Endodermal cell (in vitro differentiated cells): ENCODE measurements around a stretch of chr10.

- PRO-cap, result no peak
Measured at GRCh38 chr10:3293674-3294574, 121.3 kb upstream of the PITRM1 start.

DNA sequence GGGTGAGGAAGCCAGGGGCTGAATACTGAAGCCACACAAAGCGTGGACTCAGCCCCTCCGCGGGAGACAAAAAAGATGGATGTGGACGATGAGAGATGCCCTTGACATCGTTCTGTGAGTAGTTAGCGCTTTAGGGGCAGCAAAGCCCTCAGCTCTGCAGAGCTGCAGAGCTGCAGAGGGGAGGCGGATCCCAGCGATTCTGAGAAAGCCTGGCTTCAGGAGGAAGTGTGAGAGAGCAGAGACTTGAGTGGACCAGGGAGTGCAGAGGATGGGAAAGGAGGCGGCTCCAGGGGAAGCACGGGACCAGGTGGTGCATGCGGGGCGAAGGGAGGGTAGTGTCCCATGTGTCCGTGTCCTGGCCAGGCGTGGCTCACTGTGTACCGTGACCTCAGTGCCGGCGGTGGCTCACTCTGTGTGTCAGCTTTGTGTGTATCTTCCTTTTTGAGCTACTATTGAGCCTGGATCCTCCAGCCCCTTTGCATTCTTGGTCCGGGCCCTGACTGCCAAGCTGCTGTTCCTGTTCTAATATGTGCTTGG lies 250.8 kb upstream of the PITRM1 start:
- PRO-cap, result no peak

- PRO-cap, result no peak
Measured at GRCh38 chr10:3471489-3471917, 298.9 kb upstream of the PITRM1 start.

DNA sequence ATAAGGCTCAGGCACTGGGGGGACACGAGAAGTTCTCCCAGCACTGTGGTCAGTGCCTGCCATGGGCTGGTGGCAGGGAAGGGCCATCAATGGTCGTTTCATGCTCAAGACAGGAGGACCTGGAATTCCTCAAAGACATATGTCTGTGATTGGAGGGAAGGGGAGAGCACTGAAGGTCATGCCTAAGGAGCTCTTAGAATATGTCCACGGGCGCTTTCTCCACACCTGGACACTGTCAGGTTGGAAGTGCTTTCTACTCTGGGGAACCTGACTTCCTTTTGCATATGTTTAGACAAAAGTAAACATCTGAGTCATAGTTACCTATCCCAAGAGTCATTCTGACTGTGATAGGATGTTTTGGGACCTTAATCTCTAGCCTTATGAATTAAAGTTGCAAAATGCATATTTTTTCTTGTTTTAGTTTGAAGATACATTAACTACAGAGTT lies 251.8 kb downstream of the KLF6 start:
- PRO-cap, result no peak

- PRO-cap, result no peak
Measured at GRCh38 chr10:3754809-3755460, 30.1 kb downstream of the KLF6 start.

DNA sequence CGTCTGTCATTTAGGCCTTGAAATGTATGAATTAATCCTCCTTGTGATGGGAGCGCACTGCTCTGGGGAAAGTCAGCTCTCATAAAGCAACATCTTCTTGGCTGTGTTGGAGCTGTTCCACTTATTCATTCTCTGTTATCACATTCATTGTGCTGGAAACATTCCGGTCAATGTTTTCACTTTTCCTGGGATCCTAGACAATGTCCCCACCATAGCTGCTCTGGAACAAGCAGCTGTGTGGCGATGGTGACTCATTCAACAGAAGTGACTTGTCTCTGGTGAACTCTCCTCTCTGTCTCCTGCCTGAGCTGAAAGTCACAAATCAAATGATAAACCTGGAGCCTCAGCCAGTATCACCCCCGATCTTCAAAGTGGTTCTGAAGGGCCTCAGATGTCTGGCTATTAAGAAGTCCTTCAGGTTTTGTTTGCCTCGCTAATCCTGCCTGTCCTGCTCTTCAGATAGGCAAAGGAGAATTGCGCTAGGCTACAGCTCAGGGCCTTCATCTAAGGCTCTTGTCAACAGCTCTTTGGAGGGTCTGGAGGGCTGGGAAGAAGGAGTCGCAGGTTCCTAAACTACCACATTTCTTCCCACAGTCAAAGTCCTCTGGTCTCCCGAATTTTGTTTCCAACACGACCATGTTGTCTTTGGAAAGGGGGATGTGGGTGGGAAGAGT lies 29.4 kb downstream of the KLF6 start:
- PRO-cap, result no peak

DNA sequence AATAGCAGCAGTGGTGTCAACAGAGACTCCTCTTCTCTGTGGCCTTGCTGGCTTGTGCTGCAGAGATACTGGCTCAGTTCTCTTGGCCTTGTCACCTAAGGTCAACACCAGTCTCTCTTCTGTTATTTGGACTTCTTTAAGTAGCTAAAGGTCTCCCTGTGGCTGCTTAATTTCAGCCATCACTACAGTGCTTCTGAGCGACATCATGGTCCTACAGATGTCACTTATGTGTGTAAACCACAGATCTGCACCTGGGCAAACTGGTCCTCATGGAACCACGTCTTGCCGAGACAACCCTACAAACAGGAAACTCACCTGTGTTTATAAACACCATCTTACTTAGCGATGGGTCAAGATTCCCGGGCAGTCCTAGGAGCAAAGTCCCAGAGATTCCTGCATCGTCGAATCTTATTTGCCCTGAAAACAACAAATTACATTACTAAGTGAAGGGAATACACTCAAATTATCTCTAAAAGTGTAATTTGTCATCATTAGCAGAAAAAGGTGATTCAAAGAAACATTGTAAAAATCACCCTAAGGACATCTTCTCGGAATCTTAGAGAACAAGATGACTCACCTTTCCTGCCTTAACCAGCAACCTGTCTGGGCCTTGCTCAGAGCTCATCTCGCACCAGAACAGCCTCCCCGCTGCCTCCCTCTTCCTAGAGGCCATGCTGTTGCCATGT lies 27.7 kb downstream of the KLF6 start:
- PRO-cap, result no peak

GRCh38 chr10:3757983-3758452 lies 27.0 kb downstream of the KLF6 start:
- PRO-cap, result no peak

GRCh38 chr10:3823530-3824067 lies 38.6 kb upstream of the KLF6 start:
- PRO-cap, result no peak

DNA sequence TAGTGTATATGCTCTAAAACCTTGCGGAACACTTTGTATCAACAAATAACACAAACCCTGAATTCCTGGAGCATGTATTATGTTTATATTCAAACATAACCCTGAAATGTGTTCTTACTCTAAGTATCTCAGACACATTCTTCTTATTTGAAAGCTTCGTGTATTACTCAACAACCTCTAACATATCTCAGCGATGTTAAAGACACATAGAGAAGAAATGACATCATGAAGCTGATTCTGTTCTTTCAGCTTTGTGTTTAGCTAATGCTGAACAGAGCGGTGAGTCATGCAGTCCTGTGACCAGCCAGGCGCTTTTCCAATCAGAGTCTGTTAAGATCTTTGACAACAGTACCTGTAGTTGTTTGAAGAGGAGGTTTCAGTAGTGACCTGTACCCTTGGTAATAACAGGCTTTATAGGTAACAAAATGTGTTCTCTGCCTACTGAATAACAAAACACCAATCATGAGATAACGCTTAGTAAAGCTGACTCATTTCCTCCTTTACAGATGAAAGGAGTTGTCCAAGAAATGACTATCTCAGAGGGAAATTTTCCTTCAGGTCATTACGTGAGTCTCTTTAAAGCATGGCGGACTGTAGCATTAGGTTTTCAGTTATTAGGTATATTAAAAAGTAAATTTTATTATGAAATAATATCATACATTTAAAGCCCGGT lies 67.3 kb upstream of the KLF6 start:
- PRO-cap, result no peak

GRCh38 chr10:3886009-3886518 lies 101.1 kb upstream of the KLF6 start:
- PRO-cap, result no peak

DNA sequence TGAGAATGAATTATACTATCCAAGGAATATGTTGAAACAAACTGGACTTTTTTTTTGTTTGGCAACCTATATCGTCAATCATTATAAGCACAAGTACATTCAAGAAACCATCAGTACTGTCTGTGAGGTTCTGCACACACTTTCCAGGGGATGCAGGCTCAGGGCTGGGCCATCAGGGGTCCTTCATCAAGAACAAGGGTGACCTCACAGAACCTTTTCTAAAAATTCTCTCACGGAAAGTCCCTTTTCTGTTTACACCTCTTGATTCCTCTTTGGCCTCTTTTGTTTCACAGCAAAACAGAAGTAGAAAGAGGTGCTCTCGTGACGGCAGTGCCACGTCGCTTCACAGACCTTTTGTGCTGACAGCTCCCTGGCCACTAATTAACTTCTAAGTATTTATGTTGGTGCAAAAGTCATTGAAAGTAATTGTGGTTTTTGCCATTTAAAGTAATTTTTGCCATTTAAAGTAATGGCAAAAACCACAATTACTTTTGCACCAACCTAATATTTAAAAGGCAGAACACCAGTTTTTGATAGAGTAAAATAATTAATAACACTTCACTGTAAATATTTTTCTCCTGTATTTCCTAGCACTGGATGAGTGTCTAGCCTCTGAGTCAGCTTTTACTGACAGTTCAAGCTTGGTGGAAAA lies 117.4 kb upstream of the KLF6 start:
- PRO-cap, result no peak

GRCh38 chr10:4043829-4044304 lies 258.9 kb upstream of the KLF6 start:
- PRO-cap, result no peak

GRCh38 chr10:4067262-4068259 lies 282.6 kb upstream of the KLF6 start:
- PRO-cap, result no peak

- PRO-cap, result no peak
Measured at GRCh38 chr10:4180921-4181589, 396.0 kb upstream of the KLF6 start.

GRCh38 chr10:4246719-4247531 lies 461.9 kb upstream of the KLF6 start:
- PRO-cap, result no peak

GRCh38 chr10:4914133-4914899 lies 48.9 kb upstream of the AKR1C1 start:
- PRO-cap, result no peak

DNA sequence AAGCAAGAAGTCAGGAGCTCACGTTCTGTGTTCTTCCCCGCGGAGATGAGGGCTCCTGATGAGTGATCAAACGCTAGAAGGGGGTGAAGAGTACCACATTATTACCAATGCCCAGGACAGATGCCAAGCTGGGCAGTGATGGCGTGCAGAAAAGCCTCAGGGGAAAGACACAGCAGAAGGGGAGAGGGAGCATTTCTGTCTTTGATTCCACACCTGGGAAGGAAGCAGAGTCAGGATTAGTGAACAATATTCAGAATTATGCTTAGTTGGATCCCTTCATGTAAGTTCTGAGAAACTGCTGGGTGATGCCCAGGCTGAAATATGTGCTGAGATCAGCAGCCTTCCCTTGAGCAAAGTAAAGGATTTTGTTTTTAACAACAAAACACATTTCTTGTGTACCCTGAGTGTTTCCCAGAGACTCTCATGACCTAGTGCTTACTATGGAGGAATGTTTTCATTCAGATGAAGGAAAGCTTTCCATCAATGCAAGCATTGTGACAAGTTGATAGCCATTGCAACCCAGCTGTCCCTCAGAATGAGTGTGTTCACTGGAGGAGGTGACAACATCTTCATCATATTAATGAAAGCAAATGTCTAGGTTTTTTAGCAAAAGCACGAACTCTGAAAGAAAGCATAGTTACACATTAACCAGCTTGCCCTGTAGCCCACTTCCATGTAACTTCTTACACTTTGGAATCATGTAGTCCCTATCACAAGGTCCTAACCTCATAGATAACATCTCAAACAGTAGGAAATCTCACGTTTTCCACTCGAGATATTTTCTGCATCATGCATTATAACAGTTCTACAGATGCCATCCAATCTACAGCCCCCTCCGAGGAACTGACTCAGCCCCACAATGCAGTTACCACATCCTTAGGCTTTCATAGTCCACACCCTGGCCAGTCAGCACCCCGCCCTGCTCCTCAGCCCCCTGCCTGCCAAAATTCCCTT lies 23.8 kb upstream of the AKR1C1 start:
- PRO-cap, result no peak

DNA sequence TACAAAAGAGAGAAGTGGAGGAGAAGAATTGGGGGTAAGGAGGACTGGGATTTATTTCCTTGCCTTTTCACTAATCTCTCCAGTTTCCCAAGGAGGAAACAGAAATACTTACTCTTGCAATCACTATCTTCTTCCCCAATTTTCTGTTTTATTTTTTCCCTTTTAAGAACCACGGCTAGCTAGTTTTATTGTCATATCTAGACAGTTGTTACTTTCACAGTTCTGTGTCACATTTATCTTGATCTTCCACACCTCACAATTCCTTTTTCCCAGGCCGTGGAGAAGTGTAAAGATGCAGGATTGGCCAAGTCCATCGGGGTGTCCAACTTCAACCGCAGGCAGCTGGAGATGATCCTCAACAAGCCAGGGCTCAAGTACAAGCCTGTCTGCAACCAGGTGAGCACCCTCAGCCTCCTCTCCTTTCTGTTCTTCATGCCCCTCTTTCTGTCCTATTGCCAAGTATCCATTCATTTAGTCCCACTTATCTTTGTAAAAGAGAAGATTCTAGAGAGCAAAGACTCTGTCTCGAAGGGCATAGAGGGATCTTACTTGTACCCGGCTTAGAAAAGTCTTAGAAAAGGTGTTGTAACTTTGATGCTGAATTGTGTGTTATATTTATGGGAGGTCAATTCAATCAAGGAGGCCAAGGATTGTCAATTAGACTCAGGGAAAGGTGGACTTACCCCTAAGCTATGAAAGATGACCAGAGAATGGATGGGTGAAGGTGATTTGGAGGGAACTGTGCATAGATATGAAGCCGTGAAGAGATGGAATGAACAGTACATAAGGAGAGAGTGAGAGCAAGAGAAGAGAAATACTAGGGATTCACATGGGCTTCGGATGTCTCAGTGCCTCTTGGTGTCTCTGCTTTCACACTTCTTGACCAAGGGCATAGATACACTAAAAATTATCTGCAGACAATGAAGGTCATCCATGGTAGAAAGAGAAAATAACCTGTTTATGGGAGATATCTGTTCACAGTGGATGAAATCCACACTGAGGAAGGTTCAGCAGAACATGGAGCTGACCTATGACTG lies 5.7 kb downstream of the AKR1C1 start:
- PRO-cap, result no peak

GRCh38 chr10:5022956-5023551 lies 19.4 kb upstream of the AKR1C2 start:
- PRO-cap, result no peak